H7 (cell line): ENCODE data around the genes MRC2 and PRR29.

DNA sequence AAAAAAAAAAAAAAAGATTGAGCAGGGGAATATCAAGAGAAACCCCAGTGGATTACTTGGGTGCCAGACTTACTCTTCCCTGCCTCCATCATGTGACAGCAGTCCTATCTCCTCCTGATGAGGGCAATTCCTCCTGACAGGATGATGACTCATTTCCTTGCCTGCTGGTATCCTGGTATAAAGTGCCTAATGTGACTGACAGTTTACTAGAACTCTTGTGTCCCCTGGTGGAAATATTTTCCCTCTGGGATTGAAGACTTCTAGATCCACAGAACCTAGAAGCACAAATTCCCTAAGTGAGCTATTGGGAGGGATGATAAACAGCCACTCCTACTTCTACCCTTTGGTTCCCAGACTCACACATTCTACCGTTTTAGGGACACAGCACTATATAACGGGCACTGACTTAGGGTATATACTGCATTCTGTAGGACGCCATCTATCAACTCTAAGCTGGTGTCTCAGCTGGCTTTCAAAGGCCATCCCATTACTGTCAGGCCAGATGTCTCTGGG is 114.5 kb upstream of the MED13 start:
- RAMPAGE, long total RNA, result no peak

- RAMPAGE, long total RNA, result no peak
Measured at GRCh38 chr17:62553003-62553744, 74.3 kb upstream of the MRC2 start.

- RAMPAGE, long total RNA, result no peak
Measured at GRCh38 chr17:62627613-62627971, at the start of gene MRC2. Gene MRC2 (plus strand): TSS chr17:62627670.

DNA sequence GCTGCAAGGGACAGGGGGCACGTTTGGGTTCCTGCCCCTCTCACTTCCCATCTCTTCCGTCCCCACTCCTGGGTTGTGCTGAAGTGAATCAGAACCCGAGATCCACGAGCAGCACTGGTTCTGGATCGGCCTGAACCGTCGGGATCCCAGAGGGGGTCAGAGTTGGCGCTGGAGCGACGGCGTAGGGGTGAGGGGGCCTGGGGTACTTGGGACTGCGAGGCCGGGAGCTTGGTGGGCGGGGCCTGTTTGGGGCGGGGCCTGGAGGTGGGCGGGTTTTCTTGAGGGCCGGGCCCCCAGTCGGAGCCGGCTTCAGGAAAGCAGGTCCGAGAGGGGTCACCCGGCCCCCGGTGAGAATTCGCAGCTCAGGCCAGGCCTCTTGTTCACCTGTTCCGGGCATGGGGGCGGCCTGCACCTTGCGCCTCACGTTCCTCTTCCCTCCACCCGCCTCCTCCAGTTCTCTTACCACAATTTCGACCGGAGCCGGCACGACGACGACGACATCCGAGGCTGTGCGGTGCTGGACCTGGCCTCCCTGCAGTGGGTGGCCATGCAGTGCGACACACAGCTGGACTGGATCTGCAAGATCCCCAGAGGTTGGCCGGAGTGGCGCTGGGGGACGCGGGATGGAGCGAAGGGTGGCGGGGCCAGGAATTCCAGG is 52.4 kb downstream of the MRC2 start:
- RAMPAGE, long total RNA, result no peak

DNA sequence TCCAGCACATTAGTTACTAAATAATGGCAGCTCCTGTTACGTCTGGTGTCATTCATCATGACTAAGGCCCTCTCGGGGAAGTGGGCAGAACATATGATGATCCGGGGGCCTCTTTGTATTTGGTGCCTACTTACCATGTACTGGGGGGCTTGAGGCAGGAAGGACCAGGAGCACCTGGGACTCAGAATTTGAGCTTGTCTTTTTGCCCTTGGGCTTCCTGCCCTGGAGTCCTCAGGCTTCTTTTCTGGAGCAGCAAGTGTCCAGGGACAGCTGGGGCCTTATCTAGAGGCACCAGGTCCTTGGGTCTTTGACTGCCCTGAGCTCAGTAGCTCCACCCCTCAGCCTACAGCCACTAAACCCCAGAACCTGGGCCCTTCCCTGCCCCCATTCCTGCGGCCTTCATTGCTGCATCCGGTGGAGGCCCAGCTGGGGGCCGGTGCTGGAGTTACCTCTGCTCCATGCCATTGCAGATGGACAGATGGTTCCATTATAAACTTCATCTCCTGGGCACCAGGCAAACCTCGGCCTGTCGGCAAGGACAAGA is 54.0 kb downstream of the MRC2 start:
- RAMPAGE, long total RNA, result no peak

DNA sequence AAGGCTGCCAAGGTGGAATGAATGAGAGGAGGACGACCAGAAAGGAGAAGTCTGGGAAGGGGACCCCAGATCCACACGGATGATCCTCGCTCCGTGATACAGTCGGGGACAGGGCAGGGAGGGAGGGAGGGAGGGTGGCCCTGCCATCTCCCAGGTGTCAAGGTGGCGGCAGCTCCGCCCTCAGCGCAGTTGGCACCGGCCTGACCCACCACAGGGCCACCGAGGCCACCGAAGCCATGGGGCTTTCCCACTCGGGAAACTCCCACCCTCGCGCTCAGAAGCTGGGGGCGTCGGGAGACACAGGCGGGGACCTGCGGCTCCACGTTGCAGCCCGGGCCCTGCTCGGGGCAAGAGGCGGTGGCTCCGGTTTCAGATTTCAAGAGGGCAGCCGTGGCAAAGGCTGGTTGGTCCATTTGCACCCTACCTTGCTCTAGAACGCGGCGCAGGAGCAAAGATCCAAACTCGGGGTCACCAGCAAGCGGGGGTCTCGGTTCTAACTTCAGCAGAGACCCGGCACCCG is 572 bp downstream of the CYB561 start:
- RAMPAGE, long total RNA, result no peak

DNA sequence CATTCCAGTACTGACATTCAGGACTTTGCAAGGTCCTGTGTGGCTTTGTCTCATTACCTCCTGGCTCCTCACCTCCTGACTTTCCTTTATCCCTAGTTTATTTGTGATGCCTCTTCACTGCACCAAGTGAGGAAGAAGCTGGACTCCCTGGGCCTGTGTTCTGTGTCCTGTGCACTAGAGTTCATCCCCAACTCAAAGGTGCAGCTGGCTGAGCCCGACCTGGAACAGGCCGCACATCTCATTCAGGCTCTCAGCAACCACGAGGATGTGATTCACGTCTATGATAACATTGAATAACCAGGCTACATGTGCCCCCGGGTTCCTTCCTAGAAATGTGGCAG is 7.0 kb downstream of the TACO1 start:
- RAMPAGE, long total RNA, result no peak

GRCh38 chr17:63670081-63670548 is 29.8 kb downstream of the LIMD2 start:
- RAMPAGE, long total RNA, result no peak

- RAMPAGE, long total RNA, result no peak
Measured at GRCh38 chr17:63690071-63690541, 9.8 kb downstream of the LIMD2 start.

- RAMPAGE, long total RNA, result no peak
Measured at GRCh38 chr17:63691907-63692581, 7.9 kb downstream of the LIMD2 start.

- RAMPAGE, long total RNA, result no peak
Measured at GRCh38 chr17:63696983-63697394, 2.9 kb downstream of the LIMD2 start.

DNA sequence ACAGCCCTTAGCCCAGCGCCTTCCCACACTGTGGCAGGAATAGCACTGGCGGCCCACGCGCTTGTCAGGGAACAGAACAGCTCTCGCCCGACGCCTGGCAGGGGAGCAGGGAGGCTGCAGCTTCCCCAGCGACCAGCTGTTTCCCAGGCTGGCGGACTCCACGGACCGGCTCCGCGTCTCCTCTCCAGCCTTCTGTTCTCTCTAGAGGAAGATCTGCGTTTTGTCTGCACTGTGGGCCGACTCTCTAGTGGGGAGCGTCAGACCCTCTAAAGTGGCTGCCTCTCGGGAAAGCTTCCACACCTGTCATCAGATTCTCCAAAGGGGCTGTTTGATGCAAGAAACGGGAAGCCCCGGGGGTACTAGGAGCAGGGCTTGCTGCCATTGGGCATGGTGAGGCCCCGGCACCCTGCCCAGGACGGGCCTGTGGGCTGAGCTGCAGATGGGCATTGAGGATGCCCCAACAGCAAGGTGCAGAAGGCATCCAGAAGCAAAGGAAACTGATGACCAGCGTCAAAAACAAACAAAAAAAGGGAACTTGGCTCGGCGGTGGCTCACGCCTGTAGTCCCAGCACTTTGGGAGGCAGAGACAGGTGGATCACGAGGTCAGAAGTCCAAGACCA is 1.4 kb upstream of the LIMD2 start:
- RAMPAGE, long total RNA, result no peak

DNA sequence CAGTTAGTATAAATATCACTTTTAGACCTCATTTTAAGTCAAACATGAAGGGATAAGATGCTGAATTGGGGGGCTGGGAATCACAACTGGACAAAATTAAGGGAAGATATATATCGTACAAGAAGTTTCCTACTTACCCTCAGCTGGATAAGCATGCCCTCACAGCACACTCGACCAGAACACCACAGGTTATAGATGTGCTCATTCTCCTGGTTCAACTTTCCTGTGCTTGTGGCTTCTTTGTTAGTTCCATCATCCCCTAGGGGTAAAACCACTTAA is 12.4 kb downstream of the CCDC47 start:
- RAMPAGE, long total RNA, result no peak

- RAMPAGE, long total RNA, result no peak
Measured at GRCh38 chr17:63774908-63775804, 1.2 kb downstream of the DDX42 start.

DNA sequence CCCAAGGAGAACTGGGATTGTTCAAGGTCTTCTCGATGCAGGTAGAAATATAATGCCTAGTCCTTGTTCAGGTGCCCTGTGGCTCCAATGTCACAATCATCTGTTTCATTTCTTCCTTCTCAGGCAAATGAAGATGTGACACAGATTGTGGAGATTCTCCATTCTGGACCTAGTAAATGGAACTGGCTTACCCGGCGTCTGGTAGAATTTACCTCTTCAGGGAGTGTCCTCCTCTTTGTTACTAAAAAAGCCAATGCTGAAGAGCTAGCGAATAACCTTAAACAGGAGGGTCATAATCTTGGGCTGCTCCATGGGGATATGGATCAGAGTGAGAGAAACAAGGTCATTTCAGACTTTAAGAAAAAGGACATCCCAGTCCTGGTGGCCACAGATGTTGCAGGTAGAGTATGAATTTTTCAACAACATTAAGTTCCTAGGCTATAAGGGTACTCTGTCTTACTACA is 15.4 kb upstream of the PSMC5 start:
- RAMPAGE, long total RNA, result no peak

DNA sequence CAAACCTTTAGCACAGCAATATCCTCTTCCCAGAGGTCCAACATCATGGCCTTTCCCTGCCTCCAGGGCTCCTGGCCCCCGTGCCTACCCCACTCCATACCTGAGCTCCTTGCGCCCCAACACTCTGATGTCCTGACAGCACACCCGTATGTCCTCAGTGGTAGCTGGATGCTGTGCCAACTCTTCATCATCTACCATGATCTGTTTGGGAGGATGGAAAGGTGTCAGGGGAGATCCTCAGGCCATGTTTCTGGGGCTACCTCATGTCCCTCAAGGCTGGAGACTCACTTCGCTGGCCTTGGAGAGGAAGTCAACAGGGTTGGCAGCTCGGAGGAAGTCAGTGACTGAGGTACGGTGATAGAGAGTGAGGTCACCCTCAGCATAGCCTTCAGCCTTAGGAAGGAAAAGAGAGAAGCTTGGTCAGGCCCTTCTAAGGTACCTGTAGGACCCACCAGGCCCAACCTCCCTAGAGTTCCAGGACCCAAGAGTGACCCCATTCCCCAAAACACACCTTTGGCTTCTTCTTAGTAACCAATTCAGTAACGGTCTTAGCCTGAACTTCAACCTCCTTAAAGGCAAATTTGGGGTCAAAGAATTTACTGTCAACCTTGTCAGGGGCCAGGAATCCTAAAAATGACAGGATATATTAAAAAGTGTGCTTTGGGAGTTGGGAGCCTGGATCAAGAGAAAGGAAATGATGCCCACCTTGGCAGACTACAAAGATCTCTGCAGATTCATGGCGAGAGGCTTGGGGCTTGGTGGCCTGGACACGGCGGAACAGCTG is 2.5 kb upstream of the PSMC5 start:
- RAMPAGE, long total RNA, result no peak

DNA sequence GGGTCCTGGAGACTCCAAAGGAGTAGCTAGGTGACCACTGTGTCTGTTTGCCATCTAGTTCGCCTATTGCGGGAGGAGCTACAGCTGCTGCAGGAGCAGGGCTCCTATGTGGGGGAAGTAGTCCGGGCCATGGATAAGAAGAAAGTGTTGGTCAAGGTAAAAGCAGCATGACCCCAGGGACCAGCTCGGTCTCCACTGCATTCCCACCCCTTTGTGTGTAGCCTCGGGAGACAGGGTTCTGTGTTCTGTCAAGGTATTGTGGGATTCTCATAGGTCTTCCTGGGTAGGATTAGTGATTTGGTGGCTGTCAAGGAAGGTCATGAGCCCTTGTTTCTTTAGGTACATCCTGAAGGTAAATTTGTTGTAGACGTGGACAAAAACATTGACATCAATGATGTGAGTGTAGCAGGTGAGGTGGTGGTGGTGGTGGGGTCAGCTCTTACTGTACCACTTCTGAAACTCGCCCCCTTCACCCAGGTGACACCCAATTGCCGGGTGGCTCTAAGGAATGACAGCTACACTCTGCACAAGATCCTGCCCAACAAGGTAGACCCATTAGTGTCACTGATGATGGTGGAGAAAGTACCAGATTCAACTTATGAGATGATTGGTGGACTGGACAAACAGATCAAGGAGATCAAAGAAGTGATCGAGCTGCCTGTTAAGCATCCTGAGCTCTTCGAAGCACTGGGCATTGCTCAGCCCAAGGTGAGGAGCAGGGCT is 2.5 kb upstream of the FTSJ3 start:
- RAMPAGE, long total RNA, result no peak

DNA sequence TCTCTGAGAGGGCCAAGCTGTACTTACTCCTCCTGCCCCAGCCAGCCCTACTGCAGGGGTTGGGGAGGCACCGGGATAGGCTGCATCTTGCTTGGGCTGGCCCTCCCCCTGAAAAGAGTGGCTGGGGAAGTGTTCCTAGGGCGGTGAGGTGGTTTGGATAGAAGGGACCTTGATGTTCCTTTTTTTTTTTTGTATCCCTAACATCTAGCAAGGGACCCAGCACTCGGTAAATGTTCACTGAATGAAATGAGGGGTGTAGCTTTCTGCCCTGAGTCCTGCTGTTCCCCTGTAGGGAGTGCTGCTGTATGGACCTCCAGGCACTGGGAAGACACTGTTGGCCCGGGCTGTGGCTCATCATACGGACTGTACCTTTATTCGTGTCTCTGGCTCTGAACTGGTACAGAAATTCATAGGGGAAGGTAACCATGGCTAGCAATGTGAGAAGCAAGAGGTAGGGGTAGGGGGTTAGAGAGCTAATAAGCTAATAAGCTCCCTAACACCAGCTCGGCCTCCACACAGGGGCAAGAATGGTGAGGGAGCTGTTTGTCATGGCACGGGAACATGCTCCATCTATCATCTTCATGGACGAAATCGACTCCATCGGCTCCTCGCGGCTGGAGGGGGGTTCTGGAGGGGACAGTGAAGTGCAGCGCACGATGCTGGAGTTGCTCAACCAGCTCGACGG is 3.2 kb upstream of the FTSJ3 start:
- RAMPAGE, long total RNA, result no peak

- RAMPAGE, long total RNA, result no peak
Measured at GRCh38 chr17:63988985-63989978, 8.9 kb upstream of the PRR29 start.

DNA sequence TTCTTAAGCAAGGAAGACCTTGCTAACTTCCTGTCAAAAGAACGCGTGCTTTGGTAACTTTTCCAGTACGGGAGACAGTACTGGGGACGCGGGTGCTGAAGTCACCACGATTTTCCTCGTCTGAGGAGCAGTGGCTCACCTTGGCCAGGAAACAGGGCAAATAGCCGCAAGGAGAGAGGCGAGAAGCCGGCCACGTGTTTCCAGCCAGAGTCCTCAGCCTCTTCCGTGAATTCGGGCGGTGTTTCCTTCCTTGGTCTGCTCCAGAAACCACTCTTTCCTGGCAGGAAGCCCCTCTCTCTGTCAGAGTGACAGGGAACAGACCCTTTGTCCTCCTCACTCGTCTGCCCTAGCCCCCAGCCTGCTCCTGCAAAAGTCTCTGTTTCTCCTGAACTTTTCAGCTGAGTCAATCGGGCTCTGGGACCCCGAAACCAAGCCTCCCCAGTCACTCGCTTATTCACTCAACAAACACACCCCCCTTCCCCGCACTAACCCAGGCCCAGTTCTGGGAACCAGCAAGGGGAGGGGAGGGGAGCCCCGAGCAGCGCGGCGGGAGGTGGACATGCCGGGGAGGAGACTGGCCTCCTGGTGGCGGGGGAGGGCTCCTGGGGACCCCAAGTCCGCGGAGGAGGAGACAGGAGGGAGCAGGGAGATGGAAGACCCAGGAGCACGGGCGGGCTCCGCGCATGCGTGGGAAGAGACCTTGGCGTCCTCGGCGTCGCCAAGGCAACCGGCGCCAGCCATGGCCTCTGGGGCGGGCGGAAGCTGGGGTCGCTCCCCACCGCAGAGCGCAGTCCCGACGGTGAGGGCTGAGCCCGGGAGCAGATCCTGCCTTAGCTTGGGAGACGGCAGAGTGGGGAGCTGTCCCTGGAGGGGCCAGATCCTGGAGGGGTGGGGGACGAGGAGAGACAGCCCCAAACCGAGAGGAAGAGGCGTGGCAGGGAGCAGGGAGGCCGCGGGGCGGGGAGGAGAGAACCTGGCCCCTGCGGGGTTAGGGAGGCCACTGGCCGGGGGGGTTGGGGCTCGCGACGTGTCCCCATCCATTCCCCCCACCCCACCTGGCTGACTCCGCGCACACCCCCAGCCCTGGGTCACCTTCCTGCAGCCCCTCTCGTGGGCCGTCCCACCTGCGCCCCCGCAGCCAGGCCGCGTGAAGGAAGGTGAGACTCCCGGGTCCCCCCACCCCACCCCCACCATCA is at the start of gene PRR29:
PRR29 (plus strand) TSS at position 726 of the 1,196 bp plus-strand sequence.
- RAMPAGE, long total RNA, result no peak